Vermiform appendix (tissue), 1 donor: ENCODE measurements around the gene FAM47E.

DNA sequence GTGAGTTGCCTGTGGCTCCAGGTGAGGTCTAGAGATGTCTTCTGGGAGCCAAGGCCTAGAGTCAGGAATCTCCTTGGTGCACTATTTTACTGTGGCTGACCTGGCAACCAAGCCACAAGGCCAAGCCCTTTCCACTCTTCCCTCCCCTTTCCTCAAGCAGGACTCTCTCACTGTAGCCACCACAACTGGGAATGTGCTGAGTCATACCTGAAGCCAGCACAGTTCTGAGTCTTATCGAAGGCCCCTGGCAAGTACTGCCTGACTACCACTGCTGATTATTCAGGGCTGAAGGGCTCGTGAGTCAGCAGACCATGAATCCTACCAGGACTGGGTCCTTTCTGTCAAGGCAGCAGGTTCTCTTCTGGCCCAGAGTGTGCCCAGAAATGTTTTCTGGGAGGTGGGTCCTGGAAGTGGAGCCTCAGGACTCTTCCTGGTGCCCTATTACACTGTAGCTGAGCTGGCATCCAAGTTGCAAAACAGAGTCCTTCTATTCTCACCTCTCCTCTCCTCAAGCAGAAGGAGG lies 111.6 kb downstream of the BTC start:
- PRO-cap: no peak

DNA sequence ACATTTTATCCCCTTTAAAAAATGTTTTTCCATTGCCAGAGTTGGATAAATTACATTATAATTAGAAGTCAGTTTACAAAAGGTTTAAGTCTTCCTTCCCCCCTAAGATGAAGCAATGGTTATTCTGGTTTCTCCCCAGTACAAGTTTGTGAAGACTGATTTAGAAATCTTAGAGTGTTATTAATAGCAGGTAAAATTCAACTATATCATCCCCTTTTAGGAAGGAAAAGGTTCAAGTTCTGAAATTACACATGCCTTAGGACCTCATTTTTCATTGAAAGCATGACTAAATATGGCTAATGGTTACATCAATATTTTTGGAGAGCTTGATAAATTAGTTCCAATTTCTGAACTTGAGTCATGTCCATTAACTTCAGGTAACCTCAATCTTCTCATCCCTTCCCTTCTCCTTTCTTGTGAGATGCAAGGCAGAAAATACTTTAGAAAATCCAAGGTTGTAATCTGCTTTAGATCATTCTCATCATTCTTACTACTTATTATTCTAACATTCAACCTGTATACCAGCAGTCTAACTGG lies 11.8 kb upstream of the CDKL2 start:
- PRO-cap: no peak

- PRO-cap: no peak
Measured at GRCh38 chr4:75646223-75646551, 15.9 kb upstream of the CDKL2 start.

- PRO-cap: no peak
Measured at GRCh38 chr4:75671507-75672347, 1.5 kb downstream of the G3BP2 start.

- PRO-cap: no peak
Measured at GRCh38 chr4:75698552-75698942, 25.3 kb upstream of the G3BP2 start.

DNA sequence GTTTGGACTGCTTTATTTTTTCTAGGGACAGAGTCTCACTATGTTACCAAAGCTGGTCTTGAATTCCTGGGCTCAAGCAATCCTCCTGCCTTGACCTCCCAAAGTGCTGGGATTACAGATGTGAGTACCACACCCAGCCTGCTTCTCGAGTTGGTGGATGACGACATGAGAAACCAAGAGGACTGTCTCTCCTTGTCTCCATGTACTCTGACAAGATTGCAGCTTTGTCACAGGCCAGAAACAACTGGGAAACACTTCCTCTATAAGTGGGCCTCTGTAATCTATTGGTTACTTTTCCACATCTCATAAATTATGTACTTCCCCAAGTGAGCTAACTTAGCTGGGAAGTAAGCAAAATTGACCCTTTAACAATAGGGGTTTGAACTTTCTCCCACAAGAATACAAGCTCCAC lies 14.2 kb upstream of the USO1 start:
- PRO-cap: no peak

DNA sequence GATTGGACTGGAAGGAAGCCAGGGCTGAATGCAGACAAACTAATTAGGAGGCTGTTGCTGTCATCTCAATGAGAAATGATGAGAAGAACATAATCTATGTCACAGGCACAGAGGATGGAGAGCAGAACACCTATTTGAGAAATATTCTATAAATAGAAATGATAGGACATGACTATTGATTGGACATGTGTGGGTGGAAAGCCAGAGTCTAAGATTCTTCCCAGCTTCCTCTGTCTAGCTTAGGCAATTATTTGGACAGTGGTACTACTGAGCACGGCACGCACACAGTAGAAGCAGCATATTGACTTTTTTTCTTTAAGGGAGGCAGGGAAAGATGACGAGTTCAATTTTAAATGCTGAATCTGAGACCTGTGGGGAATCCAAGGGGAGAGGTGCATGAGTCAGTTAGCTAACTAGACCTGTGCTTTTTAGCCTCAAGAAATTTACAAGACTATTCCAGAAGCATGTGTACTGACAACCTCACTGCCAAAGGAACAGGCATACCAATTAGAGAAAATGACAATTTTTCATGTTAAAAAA lies 941 bp upstream of the USO1 start:
- PRO-cap: unidirectional peak, plus-strand start at position 246 of the sequence

DNA sequence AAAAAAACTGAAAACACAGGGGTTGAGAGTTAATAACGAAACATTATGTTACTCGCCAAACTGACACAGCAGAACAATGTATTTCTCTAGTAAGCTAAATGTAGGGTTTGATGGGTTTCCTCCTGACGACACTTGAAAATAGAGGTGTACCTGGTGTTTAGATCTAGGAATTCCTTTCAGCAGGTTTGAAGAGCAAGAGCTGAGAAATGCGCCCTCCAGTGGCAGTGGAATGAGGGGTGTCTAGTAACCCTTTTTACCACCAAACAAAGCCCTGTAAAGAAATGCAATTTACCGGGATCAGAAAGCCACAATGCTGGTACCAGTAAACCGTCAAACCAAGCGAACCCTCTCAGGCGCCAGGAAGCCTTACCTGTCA lies 483 bp upstream of the USO1 start:
- PRO-cap: no peak

DNA sequence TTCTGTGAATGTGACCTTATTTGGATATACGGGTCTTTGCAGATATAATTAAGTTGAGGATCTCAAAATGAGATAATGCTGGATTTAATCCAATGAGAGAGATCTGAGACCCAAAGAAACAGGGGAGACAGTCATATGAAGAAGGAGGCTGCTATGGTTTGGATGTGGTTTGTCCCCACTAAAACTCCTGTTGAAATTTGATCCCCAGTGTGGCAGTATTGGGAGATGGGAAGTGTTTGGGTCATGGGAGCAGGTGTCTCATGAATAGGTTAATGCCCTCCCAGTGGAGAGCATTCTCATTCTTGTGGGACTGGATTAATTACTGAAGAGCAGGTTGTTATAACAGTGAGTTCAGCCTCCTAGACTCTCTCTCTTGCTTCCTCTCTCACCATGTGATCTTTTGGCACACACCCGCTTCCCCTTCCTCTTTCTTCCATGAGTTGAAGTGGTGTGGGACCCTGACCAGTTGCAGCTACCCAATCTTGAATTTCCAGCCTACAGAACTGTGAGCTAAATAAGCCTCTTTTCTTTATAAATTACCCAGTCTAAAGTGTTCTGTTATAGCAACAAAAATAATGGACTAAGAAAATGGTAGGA lies 70.3 kb downstream of the PPEF2 start:
- PRO-cap: no peak

DNA sequence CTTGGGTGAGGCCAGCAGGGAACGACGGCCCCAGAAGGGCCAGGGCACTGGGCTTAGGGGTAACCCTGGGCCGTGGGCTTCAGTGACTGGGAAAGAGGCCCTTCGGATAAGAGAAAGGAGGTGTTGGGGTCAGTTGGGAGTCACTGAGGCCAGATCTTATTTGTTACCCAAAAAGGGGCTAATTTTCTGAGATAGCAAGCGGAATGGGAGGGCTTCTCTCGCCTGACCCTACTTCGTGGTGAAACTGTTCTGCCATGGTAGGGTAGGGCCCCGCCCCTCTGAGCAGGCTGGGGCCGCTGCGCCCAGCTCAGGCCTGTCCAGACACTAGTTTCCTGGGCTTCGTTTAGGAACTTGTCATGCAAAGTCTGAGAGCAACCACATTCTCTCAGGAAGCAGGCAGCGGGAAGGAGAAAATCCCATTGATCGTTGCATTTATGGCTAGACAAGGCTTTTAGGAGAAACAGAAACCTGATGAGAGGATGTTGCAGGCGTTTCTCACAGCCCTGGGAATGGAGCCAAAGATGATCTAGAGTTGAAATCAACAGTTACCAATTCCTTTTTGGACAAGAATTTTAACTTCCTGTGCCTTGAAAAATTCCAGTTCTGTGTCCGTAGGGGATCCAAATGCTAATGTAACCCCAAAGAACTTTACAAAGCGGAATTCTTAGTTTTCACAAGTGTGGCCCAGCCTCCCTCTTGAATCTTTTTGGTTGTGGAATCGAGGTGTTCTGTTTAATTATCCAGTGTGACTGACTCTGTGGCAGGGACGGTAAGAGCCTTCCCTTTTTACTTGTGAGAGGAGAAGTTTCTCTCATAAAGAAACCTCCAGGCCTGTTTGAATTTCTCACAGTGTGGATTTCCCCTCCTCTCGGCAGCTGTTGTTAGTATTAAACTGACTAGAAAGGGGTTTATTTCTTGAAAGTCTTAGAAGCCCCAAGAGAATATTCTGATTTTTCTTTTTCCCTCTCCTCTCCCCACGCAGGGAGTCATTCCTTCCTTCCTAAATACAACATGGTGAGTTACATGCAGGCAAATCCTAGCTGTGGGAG lies 4.5 kb upstream of the CXCL9 start:
- PRO-cap: no peak

DNA sequence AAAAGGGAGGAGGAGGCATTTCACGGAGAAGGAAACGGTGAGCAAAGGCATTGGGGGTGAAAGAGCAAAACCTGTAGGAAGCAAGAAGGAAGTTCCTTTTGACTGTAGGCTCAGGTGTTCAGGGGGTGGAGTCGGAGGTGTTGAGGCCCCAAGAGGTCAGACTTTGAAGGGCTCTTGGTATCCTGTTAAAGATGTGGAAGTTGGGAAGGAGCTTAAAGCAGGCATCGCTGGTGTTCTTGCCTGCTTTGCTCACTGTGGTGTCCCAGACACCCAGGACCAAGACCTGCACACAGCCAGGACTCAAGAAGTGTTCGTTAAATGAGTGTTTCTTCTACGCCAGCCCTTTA lies 737 bp upstream of the SCARB2 start:
- PRO-cap: no peak

DNA sequence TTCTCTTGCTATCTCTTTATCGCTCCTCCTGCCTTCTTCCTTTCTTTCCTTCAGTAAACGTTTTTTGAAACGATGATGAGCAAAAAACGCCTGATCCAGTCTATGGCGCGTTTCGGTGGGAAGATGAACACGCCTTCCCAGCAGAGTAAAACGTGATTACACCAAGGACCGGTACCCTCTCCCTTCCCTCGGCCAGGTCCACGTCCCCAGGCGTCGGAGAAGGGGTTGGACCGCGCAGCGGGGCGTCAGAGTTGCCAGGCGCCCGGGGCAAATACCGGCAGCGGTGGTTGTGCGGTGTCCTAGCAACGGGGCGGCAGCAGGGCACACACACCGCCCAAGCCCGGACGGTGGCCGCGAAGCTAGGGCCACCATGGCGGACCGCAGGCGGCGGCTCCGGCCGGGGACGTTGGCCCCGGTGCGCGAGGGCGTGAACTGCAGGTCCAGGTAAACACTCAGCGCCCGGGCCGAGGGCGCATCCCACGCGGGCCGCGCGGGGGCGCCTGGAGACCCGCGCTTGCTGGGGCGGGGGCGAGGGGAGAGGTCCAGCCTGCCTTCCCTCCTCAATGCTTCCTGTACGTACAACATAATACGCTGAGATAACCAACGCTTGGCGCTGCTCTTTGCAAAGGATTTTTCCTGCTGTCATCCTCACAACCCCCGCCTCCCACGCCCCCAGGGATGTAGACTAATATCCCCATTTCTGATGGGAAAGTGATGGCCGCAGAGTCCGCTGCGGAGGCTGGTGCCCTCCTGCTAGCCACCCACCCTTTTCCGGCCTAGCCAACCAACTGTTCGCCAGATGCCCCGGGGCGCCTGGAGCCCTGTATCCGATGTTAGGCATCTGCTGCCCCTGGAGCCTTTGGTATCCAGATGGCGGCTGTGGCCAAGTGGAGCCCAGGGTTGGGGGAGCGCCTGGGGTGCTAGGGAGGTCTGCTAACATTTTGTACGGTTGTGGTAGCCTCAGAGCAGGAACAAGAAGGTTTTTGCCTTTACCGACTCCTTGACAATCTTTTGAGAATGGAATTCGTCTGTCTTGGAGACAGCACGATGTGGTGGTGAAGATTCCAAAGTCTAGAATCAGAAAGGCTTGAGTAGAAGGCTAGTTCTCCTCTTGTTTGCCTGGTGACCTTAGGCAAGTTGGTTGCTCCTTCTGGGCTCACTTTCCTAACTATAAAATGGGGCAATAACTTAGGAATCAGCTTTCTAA lies at the start of gene FAM47E:
Gene FAM47E, plus strand, starts transcription at position 345 of the 1,207 bp plus-strand sequence.
- PRO-cap: no peak

DNA sequence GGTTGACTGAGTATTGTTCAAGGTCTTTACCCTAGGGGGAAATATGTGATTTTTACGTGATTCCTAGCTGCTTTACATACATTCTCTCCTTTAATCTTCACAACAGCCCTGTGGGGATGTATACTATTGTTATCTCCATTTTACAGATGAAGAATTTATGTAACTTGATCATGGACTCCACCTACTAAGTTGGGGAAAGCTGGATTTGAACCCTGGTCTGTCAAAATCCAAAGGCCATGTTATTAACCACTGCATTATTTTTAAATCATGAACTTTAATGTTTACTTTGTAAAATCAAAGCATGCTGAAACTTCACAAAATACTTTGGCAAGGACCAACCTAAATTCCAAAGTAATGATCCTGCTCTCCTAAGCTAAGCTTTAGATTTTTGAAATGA lies 26.1 kb downstream of the FAM47E start:
- PRO-cap: no peak

DNA sequence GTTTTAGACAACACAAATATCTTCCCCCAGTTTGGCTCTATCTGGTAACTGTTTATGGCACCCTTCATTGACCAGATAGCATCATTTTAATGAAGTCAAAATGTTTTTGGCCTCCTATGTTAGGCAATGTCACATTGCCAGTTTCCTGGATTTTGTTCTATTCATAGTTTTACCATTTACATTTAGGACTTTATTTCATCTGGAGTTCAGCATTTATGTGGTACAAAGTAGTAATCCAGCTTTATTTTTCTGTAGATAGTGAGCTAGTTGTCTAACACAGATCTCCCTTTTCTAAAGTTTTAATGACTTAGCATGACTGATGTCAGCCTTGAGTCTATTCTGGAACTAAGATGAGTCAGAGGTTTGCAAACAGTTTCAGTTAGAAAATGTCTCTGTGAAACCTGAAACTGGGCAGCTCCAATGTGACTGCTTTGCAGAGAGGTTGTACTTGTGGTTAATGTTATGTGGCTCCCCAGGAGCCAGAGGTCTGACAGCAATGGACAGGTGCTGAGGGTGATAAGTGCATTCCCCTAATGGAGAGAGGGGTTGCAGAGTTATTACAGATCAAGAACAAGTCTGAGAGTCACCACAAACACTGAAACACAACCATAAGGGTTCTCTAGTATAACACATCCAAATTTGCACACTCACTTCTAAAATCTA lies 5.2 kb upstream of the STBD1 start:
- PRO-cap: no peak

DNA sequence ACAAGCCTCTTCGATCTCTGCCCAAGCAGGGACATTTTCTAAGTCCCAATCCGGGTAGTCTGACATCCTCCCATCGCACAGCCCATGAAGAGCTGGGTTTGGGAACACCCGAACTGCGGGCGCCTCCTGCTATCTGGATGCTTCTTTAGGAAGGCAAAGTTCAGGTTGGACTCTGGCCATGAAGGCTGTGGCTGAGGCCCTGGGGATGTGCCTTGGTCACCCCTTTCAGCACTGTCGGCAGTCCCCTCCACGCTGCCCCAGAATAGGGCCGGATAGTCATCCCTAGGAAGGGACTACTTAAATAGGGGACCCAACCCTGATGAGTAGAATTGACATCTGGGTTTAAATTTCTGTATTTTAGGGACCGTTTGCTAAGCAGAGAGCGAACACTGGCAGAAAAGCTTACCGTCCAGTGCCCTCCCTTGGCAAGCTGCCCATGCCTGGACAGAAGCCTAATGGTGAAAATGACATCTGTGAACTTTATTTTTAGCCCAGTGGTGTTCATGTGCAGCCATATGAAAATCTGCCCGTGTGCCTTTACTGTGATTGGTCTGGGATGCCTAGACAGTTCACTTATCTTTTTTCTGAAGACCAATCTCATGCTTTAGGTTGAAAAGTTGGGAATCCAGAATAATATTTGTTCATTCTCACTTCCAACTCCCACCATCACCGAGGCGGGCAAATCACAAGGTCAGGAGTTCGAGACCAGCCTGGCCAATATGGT lies 995 bp downstream of the STBD1 start:
- PRO-cap: no peak

DNA sequence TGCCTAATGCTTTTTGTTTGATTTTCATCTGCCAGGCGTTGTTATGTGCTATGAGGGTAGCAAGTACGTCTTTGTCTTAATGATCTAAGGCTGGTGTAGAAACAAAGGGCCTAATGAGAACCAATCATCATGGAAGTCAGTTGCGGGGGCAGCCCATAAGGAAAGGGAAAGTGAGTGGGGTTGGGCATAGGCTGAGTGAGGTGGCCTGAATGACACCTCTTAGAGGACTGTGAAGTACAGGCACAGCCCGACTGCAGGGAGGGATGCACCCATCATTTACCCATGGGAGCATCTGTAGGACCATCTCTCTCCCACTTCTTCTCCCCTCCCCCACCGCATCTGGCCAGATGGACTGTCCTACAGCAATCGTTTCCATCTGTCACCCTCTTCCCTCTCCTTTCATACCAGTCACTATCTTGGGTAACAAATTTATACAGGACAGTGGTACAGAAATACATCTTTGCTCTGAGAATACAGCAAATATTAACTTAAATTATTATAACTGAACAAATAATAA lies 4.1 kb downstream of the STBD1 start:
- PRO-cap: no peak

- PRO-cap: no peak
Measured at GRCh38 chr4:76449960-76450361, 14.9 kb downstream of the SHROOM3 start.

DNA sequence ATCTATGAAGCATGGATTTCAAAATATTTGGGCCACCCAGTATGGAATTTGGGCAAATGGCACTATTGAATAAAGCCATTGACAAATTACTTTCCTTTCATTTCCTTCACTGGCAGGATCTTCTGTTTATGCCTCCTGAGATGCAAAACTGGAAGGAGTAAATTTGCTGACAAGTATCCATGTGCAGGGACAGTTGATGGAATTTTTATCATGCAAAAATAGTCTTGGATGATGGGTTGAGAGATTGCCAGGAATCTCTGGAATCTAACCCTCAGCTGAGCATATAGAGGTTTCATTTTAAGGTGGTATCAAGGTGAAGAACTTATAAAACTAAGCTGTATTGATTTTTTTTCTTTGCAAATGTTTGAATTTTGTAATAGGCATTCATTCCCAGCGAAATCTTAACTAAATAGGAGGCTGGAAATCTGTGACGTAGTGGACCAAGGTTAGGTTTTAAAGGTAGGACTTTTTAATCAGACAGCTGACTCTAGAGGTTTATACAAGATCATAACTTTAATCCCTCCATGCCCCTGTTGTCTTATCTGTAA lies 101.1 kb downstream of the SHROOM3 start:
- PRO-cap: no peak

DNA sequence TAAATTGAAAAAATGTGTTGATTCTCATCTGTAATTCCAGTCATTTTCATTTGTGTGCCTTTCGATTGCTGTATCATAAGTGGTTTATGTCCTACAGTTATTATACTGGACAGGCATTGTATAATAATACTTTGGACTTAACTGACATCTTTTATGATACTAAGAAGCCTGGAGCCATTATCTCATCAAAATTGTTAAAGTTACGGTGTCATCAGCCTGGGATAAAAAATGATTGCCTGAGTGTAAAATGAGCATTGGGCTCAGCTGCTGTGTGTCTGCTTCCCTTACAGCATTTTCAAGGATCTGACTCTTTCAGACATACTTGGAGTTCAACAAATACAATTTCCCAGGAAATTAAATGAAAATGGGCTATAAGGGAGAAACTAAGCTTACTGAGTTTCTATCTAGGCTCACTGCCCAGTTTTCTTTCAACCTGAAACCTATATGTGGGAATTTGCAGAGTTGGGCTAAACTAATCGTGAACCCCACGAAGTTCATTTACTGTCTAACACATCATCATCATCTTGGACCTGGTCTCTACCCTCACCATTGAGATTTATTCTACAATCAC lies 146.4 kb downstream of the SHROOM3 start:
- PRO-cap: no peak

DNA sequence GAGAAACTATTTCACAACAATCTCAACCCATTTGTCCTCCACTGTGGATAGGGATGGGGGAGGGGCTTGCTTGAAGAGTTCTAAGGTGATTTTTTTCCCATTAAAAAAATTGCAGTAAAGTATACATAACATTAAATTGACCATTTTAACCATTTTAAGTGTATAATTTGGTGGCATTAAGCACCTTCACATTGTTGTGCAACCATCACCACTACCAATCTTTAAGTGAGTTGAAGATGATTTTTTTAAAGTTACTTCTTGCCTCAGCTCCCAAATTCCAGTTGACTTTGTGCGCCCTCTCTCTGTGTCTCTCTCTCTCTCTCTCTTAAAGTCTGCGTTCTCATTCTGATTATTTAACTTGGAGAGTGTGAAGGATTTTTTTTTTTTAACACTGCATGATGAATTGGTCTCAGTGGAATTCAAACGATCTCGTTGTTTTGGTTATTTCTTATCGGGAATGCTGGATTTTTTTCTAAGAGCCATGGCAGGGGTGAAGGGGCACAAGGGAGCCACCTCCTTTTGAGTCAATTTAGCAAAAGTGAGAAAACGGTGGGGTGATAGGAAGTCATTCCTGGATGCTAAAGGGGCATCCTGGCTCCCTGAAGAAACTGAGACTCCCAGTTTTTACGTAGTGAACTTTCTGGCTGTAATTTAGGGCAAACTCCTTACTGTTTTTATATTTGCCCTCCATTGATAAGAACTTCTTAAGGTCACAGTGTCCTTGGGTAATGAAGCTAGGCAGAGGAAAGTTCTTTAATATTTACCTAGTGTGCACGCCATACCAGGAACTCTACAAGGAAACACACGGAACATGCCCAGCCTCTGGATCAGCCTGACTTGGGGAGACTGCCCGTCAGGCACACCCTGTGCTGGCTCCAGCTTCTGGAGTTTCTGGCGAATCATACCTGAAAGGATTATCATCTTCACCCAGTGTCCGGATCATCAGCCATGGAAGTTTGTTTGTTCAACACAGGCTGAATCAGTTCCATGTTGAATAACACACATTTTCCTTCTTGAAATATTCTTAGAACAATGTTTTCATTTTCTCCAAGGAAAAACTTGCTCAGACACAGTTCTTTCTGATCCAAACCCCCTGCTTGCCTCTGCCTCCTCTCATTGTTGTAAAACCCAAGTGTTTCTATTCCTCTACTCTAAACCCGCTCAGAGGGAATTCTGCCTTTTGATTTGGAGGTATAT lies 176.3 kb downstream of the SHROOM3 start:
- PRO-cap: unidirectional peak, plus-strand start at position 830 of the sequence